ENCODE results near the gene NIPAL3.

- PRO-cap, 5 experiments: peak in 4 of 5 experiments; most common minus-strand start chr1:23967117 (in 4)
- RAMPAGE, long total RNA, 2 experiments: no peak in any of the 2 experiments
- RRBS: no CpG with 5 or more reads among the region's 4 CpGs
Measured at GRCh38 chr1:23966506-23967587, 7.2 kb downstream of the PNRC2 start.

- PRO-cap, 5 experiments: no peak in any of the 5 experiments
- RAMPAGE, long total RNA, 2 experiments: no peak in any of the 2 experiments
- RRBS: no CpG with 5 or more reads among the region's 2 CpGs
Measured at GRCh38 chr1:24003488-24003936, 23.4 kb upstream of the SRSF10 start.

- PRO-cap, 5 experiments: peak in 1 of 5 experiments; most common minus-strand start chr1:24022030 (in 1)
- RAMPAGE, long total RNA, 2 experiments: no peak in any of the 2 experiments
- RRBS: no CpG with 5 or more reads among the region's 7 CpGs
Measured at GRCh38 chr1:24021411-24022254, 41.5 kb upstream of the SRSF10 start.

GRCh38 chr1:24067975-24068513 lies 43.9 kb downstream of the MYOM3 start:
- PRO-cap, 5 experiments: no peak in any of the 5 experiments
- RAMPAGE, long total RNA, 2 experiments: no peak in any of the 2 experiments
- RRBS: no CpG with 5 or more reads among the region's 13 CpGs

DNA sequence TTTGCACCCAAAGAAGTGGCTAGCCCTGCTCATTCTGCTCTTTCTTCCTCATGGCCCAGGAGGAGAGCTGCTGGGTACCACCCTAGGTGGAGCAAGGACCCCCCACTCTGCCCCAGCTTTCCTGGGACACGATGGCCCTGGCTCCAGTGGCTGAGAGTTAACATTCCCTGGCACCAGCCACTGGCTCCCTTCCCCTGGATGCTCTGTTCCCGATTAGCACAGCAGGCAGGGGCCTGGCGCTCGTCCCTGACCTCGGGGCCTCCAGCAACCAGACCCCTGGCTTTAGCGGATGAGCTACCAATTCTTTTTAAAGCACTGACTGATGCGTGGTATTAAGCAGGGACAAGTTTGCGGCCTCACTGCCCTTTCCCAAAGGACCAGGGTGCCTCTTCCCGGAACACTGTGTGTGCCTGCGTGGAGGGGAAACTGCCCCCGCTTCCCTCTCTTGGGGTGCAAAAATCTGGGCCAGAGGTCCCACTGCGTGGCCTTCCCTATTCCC lies 1.1 kb downstream of the MYOM3 start:
- PRO-cap, 5 experiments: no peak in any of the 5 experiments
- RAMPAGE, long total RNA, 2 experiments: no peak in any of the 2 experiments
- RRBS: no CpG with 5 or more reads among the region's 12 CpGs

GRCh38 chr1:24111270-24111831 lies 584 bp downstream of the MYOM3 start:
- PRO-cap, 5 experiments: no peak in any of the 5 experiments
- RAMPAGE, long total RNA, 2 experiments: no peak in any of the 2 experiments
- RRBS: no CpG with 5 or more reads among the region's 19 CpGs

DNA sequence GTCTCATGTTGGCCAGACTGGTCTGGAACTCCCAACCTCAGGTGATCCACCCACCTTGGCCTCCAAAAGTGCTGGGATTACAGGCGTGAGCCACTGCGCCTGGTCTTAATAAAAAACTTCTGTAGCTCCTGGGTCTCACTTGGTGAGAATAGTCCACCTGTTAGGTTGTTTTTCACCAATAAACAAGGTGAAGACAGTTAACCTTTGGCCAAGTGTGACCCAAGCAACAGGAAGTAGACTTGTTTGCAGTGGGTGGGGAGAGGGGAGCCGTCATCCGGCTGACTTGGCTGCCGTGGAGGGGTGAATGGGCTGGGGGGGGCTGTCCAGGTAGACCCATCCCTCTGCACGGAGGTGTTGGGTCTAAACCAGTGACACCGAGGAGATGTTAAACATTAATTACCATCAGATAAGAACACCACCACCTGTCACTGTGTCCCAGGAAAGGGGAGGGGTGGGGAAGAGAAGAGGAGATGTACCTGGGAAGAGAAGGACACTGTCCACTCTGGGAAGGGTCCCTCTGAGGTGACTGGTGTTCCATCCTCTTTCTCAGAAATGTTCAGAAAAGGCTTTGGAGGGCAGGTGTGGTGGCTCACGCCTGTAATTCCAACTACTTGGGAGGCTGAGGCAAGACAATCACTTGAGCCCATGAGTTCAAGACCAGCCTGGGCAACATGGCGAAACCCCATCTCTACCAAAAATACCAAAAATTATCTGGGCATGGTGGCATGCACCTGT lies 6.5 kb upstream of the MYOM3 start:
- PRO-cap, 5 experiments: no peak in any of the 5 experiments
- RAMPAGE, long total RNA, 2 experiments: no peak in any of the 2 experiments
- RRBS: no CpG with 5 or more reads among the region's 9 CpGs

DNA sequence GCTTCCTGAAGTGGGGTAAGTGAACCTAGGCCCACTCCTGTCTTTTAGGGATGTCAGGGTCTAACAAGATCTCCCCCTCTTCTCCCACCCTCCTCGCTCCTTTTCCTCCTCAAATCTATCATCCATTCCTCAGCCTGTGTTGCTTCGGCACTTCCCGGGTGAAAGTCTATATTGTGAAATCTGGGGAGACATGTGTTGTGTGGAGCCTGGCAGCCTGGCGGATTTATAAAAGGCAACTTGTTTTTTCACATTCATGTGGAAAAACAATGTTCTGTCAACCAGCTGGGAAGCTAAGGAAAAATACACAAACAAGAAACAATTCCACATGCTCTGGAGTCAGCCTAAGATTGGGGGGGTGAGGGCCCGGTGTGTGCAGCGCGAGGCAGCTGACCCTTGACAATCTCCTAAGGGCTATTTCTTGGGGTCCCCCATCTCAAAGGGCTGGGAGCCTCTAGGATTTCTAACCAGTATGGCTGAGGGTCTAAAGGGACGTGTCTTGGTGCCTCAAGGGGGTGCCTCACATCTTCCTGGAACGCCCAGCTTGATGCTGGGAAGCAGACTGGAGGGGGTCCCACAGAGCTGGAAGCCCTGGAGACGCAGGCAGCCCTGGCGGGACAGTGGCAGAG lies 1.2 kb downstream of the IL22RA1 start:
- PRO-cap, 5 experiments: peak in 1 of 5 experiments; most common plus-strand start position 344 of the sequence (in 1)
- RAMPAGE, long total RNA, 2 experiments: no peak in any of the 2 experiments
- RRBS: no CpG with 5 or more reads among the region's 11 CpGs

DNA sequence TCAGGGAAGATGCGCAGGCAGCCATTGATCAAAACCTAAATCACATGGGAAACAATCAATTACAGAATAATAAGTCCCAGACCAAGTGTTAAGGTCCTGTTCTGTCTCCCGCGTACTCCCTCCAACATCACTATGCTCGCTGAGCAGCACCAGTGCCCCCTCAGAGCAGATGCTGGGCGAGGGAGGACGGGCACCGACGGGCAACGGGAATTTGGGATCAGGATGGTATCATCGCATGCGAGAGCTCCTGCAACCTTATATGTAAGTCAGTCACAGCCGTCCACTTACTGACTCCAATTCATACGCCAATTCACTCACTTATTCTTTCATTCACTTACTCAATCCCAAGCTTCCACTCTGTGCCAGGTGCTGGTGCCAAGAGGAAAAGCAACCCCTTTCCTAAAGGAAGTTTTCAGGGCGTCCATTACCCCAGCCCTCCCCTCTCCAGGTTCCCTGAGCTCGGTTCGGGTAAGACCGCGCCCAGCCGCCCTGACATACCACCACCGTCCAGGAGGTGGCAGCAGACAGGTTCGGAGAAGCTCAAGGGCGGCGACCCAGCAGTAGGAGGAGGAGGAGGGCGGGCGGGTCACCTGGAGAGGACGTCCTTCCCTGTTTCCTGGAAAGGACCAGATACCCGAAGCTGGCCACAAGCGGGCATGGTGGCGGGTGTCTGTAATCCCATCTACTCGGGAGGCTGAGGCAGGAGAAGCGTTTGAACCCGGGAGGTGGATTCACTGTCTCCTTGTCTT lies 7.4 kb upstream of the IL22RA1 start:
- PRO-cap, 5 experiments: peak in 4 of 5 experiments; most common plus-strand start position 571 of the sequence (in 4)
- RAMPAGE, long total RNA, 2 experiments: no peak in any of the 2 experiments
- RRBS: no CpG with 5 or more reads among the region's 32 CpGs

- PRO-cap, 5 experiments: no peak in any of the 5 experiments
- RAMPAGE, long total RNA, 2 experiments: no peak in any of the 2 experiments
- RRBS: no CpG with 5 or more reads among the region's 6 CpGs
Measured at GRCh38 chr1:24192817-24193631, 5.9 kb upstream of the IFNLR1 start.

- PRO-cap, 5 experiments: peak in 5 of 5 experiments; most common plus-strand start chr1:24415802 (in 5); most common minus-strand start chr1:24415630 (in 5)
- RAMPAGE, long total RNA, 2 experiments: start-site peak on the plus strand in 1 of 2 experiments, at chr1:24415778-24415855 at its widest, 50 to 110 reads per replicate
- RRBS: 2% methylated on average over 8 of the region's 54 CpGs
Measured at GRCh38 chr1:24414776-24415986, at the start of gene NIPAL3. Gene NIPAL3, plus strand, starts transcription at chr1:24415802.

DNA sequence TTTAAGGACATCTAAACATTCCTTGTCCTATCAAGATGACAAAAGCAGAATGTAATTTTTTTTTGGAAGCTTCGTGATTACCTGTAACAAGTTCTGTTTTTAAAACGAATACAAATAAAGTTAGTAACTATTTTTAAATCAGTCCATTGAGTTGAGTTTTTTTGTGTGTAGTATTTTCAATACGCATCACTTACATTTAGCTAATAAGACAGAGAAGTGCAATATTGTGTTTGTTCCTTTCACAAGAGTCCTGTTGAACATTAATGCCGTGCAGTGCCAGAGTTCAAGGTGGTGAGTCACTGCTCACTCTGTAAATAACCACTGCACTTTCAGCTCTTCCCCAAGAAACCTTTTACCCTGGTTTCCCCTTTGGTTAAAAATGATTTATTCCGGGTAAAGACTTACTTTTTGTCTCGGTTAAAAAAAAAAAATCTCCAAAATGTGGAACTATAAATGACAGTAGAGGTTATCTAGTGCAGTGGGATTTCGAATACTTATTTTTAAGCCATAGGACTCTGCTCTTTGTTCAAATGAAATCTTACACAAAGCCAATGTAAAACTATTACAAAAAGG lies 14.9 kb upstream of the NCMAP start:
- PRO-cap, 5 experiments: peak in 2 of 5 experiments; most common plus-strand start position 279 of the sequence (in 1); most common minus-strand start position 198 of the sequence (in 2)
- RAMPAGE, long total RNA, 2 experiments: no peak in any of the 2 experiments
- RRBS: no CpG with 5 or more reads among the region's 7 CpGs

DNA sequence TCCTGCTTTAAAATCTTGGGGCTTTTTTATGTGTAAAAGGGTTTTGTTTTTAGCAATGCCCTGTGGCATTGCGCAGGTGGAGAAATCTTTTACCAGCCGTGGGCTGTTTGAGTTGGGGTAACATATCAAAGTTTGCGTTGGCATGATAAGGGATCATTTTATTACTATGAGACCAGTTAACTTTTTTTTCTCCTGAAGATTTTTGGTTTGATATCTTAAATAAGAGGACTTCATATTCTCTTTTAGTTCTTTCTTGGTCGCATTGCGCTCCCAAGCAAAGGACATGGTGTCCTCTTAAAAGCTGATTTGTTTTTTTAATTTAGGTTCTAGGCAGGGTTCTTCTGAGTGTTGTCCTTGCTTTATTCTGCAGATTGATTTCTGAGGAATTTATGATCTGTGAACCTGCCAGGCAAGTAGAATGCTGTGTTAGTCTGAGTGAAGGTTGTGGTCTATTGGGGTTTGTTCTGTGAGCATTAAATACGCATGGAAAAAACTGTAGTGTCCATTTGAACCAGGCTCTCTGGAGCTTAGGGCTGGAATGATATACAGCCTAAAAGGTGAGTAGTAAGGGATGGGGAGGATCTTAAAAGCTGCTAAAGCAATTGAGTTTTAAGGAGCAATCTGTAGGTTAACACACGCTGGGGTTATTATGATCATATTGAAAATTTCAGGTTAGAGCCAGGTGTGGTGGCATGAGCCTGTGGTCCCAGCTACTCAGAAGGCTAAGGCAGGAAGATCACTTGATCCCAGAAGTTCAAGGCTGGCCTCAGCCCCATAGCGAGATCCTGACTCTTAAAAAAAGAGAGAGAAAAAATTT lies 12.4 kb downstream of the SRRM1 start:
- PRO-cap, 5 experiments: no peak in any of the 5 experiments
- RAMPAGE, long total RNA, 2 experiments: no peak in any of the 2 experiments
- RRBS: no CpG with 5 or more reads among the region's 8 CpGs

DNA sequence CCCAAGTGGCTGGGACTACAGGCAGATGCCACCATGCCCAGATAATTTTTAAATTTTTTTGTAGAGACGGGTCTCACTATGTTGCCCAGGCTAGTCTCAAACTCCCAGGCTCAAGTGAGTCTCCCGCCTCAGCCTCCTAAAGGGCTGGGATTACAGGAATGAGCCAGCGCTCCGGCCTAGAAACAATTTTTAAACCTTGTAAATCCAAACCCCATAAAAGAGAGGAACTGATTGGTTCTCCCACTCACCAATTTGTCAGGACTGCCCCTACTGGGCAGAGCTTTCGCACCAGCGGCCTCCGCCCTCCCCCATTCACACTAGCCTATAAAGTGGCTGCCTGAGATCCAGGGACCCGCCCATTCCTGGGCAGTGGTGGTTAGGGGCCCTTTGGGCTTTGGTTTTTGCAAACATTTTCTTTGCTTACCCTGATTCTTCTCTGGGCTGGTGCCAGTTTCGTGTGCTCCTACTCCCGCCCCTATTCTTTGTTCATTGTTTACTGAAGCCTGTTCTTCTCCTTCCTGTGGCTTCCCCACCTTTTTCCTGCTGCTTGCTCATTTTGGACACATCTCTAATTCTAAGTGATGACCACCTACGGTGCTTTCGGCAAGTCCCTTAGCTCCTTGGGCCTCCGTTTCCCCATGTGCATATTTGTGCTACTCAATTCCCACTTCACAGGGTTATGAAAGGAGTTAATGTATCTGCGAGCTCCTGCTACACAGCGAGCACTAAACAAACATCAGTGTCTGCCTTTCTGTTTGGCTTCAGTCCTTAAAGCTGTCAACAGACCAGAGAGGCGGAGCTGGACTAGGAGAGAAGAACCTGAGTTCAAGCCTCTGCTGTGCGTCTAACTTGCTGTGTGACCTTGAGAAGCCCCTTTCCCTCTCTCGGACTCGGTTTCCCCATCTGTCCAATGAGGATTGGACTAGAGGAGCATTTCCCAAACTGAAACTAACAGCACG lies 39.8 kb upstream of the CLIC4 start:
- PRO-cap, 5 experiments: peak in 5 of 5 experiments; most common plus-strand start position 355 of the sequence (in 3); most common minus-strand start position 254 of the sequence (in 4)
- RAMPAGE, long total RNA, 2 experiments: no peak in any of the 2 experiments
- RRBS: no CpG with 5 or more reads among the region's 20 CpGs

GRCh38 chr1:24754076-24754784 lies 9.0 kb downstream of the CLIC4 start:
- PRO-cap, 5 experiments: no peak in any of the 5 experiments
- RAMPAGE, long total RNA, 2 experiments: no peak in any of the 2 experiments
- RRBS: no CpG with 5 or more reads among the region's 6 CpGs

DNA sequence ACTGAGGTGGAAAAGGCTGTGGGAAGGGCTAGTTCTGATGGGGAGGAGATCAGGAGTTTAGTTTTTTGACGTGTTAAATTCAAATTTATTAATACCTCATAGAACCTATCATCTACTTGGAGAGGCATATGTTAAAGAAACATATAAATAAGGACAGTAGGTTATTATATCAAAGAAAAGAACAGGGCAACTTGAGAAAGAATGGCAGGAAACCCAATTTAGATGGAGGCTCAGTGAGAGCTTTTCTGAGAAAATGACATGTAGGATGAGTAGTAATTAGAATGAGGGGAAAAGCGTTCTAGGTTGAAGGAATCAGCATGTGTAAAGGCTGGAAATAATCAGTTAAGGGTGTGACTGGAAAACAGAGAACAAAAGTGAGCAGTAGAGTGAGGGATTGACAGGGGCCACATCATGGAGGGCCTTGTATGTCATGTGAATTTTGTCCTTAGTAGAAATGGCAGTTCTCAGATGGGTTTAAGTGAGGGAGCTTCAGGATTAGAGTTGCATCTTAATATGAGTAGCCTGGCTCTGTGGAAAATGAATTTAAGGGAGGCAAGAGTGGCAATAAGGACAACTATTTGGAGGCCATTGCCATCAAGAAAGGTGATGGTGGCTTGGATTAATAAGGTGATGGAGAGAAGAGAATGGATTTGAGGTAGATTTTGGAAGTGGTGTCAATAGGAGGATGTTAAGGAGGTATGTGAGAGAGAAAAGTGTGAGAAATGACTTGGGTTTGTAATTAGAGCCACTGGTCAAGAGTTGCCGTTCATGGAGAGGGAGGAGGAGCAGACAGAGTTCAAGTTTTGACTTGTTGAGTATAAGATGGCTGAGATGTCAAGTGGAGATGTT lies 16.1 kb downstream of the CLIC4 start:
- PRO-cap, 5 experiments: no peak in any of the 5 experiments
- RAMPAGE, long total RNA, 2 experiments: no peak in any of the 2 experiments
- RRBS: no CpG with 5 or more reads among the region's 3 CpGs

GRCh38 chr1:24770152-24770587 lies 24.9 kb downstream of the CLIC4 start:
- PRO-cap, 5 experiments: peak in 4 of 5 experiments; most common plus-strand start chr1:24770449 (in 3); most common minus-strand start chr1:24770280 (in 1)
- RAMPAGE, long total RNA, 2 experiments: no peak in any of the 2 experiments
- RRBS: no CpG with 5 or more reads among the region's 1 CpG

- PRO-cap, 5 experiments: no peak in any of the 5 experiments
- RAMPAGE, long total RNA, 2 experiments: no peak in any of the 2 experiments
- RRBS: no CpG with 5 or more reads among the region's 50 CpGs
Measured at GRCh38 chr1:24798879-24799603, 53.8 kb downstream of the CLIC4 start.

- PRO-cap, 5 experiments: no peak in any of the 5 experiments
- RAMPAGE, long total RNA, 2 experiments: no peak in any of the 2 experiments
- RRBS: no CpG with 5 or more reads among the region's 10 CpGs
Measured at GRCh38 chr1:24991560-24992328, 61.7 kb upstream of the RUNX3 start.

GRCh38 chr1:25031629-25032664 lies 101.9 kb upstream of the RUNX3 start:
- PRO-cap, 5 experiments: peak in 2 of 5 experiments; most common plus-strand start chr1:25032508 (in 1); most common minus-strand start chr1:25032356 (in 2)
- RAMPAGE, long total RNA, 2 experiments: no peak in any of the 2 experiments
- RRBS: no CpG with 5 or more reads among the region's 29 CpGs

Measured in liver (tissue), 9 donors.